Testis (tissue), 5 donors: Measurements from ENCODE around the gene GCSH.

GRCh38 chr16:78277287-78277861, 177.9 kb downstream of the WWOX start:
- PRO-cap, 3 experiments: no peak in any of the 3 experiments
- RAMPAGE, long total RNA, 2 experiments: no peak in any of the 2 experiments
- RRBS: no CpG with 5 or more reads among the region's 10 CpGs

DNA sequence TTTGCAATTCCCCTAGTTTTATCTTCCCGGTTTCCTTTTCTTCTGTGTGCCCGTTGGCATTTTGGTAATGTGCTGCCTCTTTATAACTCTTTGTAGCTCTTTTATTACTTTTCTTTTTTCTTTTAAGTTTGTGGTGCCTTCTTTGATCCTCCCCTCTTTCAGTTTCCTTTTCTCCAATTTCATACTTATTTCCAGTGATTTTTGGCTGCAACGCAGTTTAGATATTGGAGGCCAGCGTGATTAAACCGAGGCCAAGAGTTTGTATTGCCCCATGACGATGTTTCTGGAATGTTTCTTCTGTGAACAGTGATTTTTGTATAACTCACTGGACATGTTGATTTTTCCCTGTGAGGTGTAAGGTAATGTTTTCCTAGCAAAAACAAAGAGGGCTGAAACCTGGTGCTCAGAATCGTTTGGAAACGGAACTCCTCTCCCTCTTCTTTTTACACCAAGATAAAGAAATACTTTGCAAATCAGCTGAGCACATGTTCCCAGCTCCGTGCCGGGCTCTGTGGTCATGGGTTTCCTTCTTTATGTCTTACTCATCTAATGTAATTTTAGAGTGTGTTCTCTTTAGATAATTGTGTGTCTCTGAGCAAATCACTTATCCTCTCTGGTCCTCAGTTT, 344.3 kb downstream of the WWOX start:
- PRO-cap, 3 experiments: peak in 1 of 3 experiments; most common minus-strand start position 160 of the sequence (in 1)
- RAMPAGE, long total RNA, 2 experiments: no peak in any of the 2 experiments
- RRBS: no CpG with 5 or more reads among the region's 10 CpGs

- PRO-cap, 3 experiments: no peak in any of the 3 experiments
- RAMPAGE, long total RNA, 2 experiments: no peak in any of the 2 experiments
- RRBS: 94% methylated on average over 3 of the region's 13 CpGs
Measured at GRCh38 chr16:78537312-78537923, 438.0 kb downstream of the WWOX start.

GRCh38 chr16:78796214-78796778, 696.8 kb downstream of the WWOX start:
- PRO-cap, 3 experiments: no peak in any of the 3 experiments
- RAMPAGE, long total RNA, 2 experiments: start-site peak on the minus strand in 2 of 2 experiments, at chr16:78796348-78796422 at its widest, 10 to 12 reads per replicate
- RRBS: no CpG with 5 or more reads among the region's 3 CpGs

- PRO-cap, 3 experiments: peak in 1 of 3 experiments; most common minus-strand start chr16:79284923 (in 1)
- RAMPAGE, long total RNA, 2 experiments: no peak in any of the 2 experiments
- RRBS: no CpG with 5 or more reads among the region's 7 CpGs
Measured at GRCh38 chr16:79284775-79284997, 315.9 kb downstream of the MAF start.

DNA sequence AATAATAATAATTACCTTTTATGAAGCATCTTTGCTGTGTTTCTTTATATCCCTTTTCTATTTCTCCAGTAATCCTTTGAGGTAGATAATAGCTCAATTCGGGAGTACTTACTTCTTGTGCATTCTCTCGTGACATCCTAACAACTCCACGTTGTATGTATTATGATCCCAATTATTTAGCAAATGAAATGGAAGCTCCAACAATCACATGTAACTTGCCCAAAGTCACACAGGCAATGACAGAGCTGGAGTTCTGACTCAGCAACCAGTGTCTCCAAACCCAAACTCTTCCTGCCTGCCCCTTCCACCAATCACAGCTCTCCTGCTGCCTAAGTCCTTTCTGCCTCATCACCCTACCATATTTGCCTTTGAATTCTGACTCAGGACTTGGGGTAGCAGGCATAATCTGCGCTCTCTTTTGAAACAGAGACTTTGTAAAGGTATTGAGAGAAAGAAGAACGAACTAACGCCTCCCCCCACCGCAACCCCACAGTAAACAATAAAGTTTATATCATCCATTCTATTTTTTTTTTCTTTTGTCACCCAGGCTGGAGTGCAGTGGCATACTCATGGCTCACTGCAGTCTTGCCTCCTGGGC, 245.2 kb upstream of the MAF start:
- PRO-cap, 3 experiments: no peak in any of the 3 experiments
- RAMPAGE, long total RNA, 2 experiments: no peak in any of the 2 experiments
- RRBS: no CpG with 5 or more reads among the region's 7 CpGs

DNA sequence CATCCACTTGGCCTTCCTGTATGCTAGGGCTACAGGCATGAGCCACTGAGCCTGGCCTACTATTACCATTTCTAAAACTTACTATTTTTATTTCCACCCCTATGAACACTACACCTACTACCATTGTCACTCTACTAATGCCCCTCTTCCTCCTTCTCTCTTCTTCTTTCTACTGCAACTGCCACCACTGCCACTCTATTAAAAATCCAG, 330.3 kb upstream of the MAF start:
- PRO-cap, 3 experiments: no peak in any of the 3 experiments
- RAMPAGE, long total RNA, 2 experiments: no peak in any of the 2 experiments

- PRO-cap, 3 experiments: no peak in any of the 3 experiments
- RAMPAGE, long total RNA, 2 experiments: no peak in any of the 2 experiments
- RRBS: no CpG with 5 or more reads among the region's 2 CpGs
Measured at GRCh38 chr16:80407206-80407903, 133.4 kb upstream of the DYNLRB2 start.

DNA sequence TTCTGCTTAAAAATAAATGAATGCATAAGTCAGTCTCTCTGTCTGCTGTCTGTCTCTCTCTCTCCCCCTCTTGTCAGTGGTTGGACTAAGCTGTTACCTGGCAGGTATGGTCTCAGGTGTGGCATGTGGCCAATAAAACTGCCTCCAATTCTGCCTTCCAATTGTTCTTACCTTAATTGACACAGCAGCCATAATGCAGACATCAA, 78.7 kb upstream of the CDYL2 start:
- PRO-cap, 3 experiments: no peak in any of the 3 experiments
- RAMPAGE, long total RNA, 2 experiments: no peak in any of the 2 experiments

- PRO-cap, 3 experiments: no peak in any of the 3 experiments
- RAMPAGE, long total RNA, 2 experiments: no peak in any of the 2 experiments
- RRBS: no CpG with 5 or more reads among the region's 6 CpGs
Measured at GRCh38 chr16:80996866-80997254, 9.8 kb downstream of the CMC2 start.

GRCh38 chr16:81095587-81096764, at the start of gene GCSH:
TSS of gene GCSH (minus strand) at chr16:81096395.
- PRO-cap, 3 experiments: peak in 2 of 3 experiments; most common plus-strand start chr16:81096651 (in 2); most common minus-strand start chr16:81096535 (in 2)
- RAMPAGE, long total RNA, 2 experiments: start-site peak on the minus strand in 1 of 2 experiments, at chr16:81096282-81096292 at its widest, 99 reads per replicate
- RRBS: 3% methylated on average over 5 of the region's 113 CpGs

DNA sequence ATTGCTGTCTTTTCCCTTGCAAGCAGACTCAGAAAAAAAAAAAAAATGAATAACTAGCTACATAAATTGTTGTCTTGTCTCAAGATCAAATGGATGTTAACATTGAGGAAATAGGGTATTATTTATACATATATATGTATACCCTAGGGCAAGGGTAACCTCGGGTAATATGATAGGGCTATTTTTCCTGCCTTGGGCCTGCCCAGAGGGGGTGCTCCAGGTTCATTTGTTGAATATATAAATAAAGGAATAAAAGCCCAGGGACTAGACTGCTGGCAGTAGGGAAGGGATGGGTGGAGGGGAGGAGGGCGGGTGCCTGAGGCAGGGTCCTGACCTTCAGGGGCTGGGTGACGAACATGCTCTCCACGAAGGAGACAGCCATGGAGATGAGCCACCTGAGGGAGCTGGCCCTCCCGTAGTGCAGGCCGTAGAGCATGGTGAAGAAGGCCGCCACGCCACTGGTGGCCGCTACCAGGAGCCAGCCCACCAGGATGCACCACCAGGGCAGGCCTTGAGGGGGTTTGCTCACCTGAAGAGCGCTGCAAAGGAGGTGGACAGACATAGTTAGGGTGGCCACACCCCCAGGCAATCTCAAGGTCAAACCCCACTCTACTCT, 43.1 kb upstream of the GCSH start:
- PRO-cap, 3 experiments: no peak in any of the 3 experiments
- RAMPAGE, long total RNA, 2 experiments: no peak in any of the 2 experiments
- RRBS: no CpG with 5 or more reads among the region's 10 CpGs

DNA sequence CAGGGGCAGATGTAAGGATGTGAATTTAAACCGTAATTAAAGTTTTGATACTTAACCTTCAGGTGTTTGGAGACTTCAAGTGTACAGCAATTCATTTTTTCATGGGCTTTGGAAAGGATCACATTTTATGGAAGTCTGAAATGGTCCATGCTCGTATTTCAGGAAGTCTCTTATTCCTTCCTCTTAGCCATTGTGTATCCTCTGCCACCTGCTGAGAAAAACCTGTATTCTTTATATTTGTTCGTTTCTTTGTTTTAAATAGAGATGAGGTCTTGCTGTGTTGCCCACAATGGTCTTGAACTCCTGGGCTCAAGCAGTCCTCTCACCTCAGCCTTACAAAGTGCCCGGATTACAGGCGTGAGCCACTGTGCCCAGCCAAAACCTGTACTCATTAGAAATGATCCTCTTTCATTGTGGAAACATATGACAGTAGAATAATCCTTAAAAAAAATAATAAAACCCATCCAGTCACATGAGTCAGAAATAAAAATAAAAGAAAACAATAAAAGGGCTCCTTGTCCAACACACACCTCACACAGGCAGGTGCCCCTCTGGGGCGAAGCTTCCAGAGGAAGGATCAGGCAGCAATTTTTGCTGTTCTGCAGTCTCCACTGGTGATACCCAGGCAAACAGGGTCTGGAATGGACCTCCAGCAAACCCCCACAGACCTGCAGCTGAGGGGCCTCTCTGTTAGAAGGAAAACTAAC, 25.3 kb downstream of the GAN start:
- PRO-cap, 3 experiments: no peak in any of the 3 experiments
- RAMPAGE, long total RNA, 2 experiments: no peak in any of the 2 experiments
- RRBS: no CpG with 5 or more reads among the region's 6 CpGs

DNA sequence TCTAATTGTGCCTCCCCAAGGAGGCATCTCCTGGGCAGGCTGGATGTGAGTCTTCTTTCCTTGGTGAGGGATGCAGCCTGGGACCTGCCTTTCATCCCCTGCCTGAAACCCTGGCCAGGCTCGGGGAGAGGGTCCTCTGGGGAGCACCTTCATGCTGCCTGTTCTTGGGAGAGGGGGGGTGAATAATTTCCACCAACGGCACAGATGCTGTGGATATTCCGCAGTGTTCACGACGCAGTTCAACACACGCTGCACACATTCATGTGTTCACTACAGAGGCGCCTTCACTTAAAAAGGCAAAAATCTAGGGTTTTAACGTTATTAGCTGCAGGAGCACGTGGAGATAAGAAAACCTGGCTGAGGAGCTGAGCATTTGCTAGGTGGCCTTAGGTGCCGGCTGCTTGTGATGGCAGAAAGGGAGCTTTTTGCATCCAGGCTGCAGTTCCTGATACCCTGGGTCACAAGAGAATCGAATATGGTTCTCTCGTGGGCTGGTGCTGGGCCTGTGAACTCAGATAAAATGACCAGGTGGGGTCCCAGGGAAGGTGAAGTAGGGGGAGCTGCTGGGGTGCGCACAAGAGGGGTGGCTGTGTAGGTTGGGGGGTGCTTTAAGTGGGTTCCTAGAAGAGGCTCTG, 1.1 kb upstream of the CMIP start:
- PRO-cap, 3 experiments: no peak in any of the 3 experiments
- RAMPAGE, long total RNA, 2 experiments: no peak in any of the 2 experiments
- RRBS: no CpG with 5 or more reads among the region's 13 CpGs

GRCh38 chr16:81450404-81451245, 6.0 kb downstream of the CMIP start:
- PRO-cap, 3 experiments: no peak in any of the 3 experiments
- RAMPAGE, long total RNA, 2 experiments: no peak in any of the 2 experiments
- RRBS: no CpG with 5 or more reads among the region's 7 CpGs

GRCh38 chr16:81455720-81456562, 11.3 kb downstream of the CMIP start:
- PRO-cap, 3 experiments: no peak in any of the 3 experiments
- RAMPAGE, long total RNA, 2 experiments: no peak in any of the 2 experiments
- RRBS: no CpG with 5 or more reads among the region's 17 CpGs

- PRO-cap, 3 experiments: peak in 2 of 3 experiments; most common plus-strand start chr16:81458061 (in 1); most common minus-strand start chr16:81457965 (in 2)
- RAMPAGE, long total RNA, 2 experiments: no peak in any of the 2 experiments
- RRBS: 89% methylated on average over 2 of the region's 14 CpGs
Measured at GRCh38 chr16:81457536-81458163, 13.0 kb downstream of the CMIP start.

- PRO-cap, 3 experiments: no peak in any of the 3 experiments
- RAMPAGE, long total RNA, 2 experiments: no peak in any of the 2 experiments
- RRBS: no CpG with 5 or more reads among the region's 7 CpGs
Measured at GRCh38 chr16:81460796-81461515, 16.3 kb downstream of the CMIP start.

GRCh38 chr16:81517635-81518096, 73.1 kb downstream of the CMIP start:
- PRO-cap, 3 experiments: no peak in any of the 3 experiments
- RAMPAGE, long total RNA, 2 experiments: no peak in any of the 2 experiments
- RRBS: no CpG with 5 or more reads among the region's 11 CpGs

DNA sequence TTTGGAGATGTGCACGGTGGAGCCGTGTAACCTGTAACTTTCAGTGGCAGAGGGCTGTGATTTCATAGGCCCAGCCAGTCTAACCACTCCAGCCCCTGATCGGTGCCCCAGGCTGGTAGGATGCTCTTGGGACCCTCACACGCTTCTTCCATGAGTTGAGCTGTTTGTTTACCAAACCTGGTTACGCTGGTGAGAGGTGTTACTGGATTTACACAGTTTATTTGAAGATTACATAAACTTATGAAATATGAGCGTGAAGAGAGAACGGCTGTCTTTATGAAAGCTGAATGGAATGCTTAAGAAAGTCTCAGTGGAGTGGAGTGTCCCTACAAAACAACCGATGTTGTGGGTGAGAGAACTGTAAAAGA, 96.7 kb downstream of the CMIP start:
- PRO-cap, 3 experiments: no peak in any of the 3 experiments
- RAMPAGE, long total RNA, 2 experiments: no peak in any of the 2 experiments
- RRBS: no CpG with 5 or more reads among the region's 8 CpGs